ENCODE measurements around the genes SOX2 and DCUN1D1.

DNA sequence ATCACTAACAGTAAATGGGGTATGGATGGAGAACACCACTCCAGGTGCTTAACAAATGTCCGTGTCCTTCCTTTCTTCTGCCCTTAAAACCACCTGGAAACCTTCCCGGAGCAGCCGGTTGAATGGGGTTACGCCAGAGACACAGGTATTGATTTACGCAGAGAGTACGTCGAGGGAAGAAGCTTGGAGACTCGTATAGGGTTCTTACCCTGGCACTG, 415 bp upstream of the TTC14 start:
- PRO-cap: no peak

DNA sequence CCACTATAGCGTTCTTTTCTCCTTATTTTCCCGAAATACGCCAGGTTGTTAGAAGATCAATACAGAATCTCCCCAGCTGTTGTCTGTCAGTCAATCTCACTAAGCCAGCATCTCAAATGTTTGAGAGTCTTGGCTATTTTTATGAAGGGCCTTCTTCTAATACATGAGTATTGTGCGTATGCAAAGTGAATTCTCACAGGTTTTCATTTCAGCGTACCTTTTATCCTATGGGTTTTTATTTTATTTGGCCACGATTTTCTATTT, 1.1 kb downstream of the FXR1 start:
- PRO-cap: no peak

DNA sequence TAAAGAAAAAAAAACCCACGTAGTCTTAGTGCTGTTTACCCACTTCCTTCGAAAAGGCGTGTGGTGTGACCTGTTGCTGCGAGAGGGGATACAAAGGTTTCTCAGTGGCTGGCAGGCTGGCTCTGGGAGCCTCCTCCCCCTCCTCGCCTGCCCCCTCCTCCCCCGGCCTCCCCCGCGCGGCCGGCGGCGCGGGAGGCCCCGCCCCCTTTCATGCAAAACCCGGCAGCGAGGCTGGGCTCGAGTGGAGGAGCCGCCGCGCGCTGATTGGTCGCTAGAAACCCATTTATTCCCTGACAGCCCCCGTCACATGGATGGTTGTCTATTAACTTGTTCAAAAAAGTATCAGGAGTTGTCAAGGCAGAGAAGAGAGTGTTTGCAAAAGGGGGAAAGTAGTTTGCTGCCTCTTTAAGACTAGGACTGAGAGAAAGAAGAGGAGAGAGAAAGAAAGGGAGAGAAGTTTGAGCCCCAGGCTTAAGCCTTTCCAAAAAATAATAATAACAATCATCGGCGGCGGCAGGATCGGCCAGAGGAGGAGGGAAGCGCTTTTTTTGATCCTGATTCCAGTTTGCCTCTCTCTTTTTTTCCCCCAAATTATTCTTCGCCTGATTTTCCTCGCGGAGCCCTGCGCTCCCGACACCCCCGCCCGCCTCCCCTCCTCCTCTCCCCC, at the start of gene SOX2:
Gene SOX2 (plus strand): TSS at position 311 of the 667 bp plus-strand sequence.
- PRO-cap: bidirectional peak, plus-strand start at position 360 of the sequence, minus-strand start at position 90 of the sequence

DNA sequence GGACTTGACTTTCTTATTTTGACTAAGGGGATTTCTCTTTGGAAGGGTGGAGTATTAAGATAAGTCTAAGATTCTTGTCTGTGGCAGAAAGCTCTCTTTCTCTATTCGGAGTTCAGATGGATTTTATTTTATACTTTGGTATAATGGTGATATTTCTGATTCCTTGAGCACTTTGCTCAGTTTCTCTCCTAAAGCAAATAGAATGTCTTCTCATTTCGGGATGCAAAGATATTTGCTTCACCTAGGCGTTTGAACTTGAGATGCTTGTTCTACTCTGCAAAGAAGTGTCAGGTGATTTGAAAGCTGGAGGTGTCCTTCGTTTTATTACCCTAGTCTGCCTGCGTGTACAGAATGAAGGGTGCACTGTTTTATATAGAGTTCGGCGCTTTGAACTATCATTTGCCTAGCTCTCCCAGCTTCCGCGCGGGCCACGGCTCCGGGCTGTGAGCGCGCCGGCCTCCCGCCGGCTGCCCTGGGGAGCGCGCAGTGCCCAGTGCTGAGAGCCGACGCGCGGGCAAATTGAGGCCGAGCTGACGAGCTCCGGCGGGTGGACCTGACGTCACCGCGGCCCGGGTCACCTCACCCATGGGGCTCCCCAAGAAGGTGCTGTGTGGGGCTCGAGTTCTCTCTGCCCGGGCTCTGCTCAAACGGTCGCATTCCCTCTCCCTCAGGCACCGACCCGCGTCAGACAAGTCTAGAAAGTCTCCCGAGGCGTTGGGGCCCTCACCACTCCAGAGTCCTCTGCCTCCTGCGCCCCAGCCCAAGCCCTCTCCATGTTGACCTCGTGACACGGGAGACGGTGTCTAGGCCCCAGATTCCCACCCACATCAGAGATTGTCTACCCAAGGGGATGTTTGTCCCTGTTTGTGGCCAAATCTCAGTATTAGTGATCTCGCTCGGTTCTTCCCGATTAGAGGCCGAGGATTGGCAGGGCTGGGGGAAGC, 7.5 kb downstream of the SOX2 start:
- PRO-cap: unidirectional peak, plus-strand start at position 399 of the sequence

DNA sequence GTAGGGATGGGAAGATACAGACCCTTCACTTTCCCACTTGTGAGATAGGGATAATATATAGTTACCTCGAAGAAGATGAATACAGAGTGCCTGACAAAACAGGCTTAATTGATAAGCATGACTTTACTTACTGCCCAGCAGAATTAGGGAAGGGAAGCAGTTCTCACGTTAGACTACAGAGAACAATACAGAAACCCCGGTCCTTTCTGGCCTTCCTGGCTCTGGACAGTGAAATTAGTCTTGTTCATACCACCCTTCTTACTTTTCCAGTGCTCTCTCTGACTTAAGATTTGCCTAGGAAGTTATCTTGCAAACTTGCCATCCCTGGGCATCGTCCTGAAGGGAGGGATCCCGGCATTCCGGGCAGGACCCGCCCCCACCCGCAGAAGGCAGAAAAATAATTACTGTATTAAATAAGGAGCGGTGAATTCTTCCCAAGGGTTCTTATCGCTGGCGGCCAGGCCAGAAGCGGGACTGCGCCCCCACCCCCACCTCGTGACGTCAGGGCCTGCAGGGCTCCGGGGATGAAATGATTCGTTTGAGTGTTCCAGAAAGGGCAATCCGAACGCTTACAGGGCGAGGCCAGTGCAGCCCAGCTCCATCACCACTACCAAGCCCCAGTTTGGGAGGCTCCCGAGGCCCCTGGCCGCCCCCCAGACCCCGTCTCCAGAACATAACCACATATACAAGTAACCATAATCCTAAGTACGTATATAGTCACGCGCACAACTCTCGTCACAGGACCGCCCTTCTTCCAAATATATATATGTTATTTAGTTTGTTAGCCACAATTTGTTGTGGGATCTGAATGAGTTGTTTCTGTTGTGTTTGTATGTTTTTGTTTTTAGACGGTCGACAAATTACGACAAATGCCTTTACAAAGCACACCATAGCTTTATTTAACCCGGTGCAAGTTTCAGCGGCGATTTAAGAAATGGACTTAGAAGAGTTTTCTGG, 8.5 kb downstream of the SOX2 start:
- PRO-cap: bidirectional peak, plus-strand start at position 559 of the sequence, minus-strand start at position 384 of the sequence

GRCh38 chr3:182364647-182365529, 428.4 kb upstream of the ATP11B start:
- PRO-cap: no peak

DNA sequence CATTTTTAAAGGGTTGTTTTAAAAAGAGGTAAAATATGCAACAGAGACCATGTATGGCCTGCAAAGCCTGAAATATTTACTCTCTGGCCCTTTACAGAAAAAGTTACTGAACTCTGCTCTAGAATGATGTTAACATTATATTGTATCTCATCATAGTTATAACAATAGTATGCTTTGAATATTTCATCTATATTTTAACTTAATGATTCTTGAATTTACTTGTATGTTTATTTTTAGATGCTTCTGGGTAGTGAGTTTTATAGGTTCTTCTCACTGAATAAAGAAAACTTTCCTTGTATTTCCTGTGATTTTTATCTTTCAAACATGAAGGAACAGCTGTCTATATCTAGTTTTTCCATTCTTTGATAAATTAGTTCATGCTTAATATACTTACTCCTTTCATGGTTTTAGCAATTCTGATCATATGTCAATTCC, 74.6 kb downstream of the ATP11B start:
- PRO-cap: no peak

- PRO-cap: bidirectional peak, plus-strand start at chr3:182980597, minus-strand start at chr3:182980538; bidirectional peak, plus-strand start at chr3:182980851, minus-strand start at chr3:182980808
Measured at GRCh38 chr3:182980186-182981152, at the start of gene DCUN1D1. Gene DCUN1D1, minus strand, starts transcription at chr3:182980538.

DNA sequence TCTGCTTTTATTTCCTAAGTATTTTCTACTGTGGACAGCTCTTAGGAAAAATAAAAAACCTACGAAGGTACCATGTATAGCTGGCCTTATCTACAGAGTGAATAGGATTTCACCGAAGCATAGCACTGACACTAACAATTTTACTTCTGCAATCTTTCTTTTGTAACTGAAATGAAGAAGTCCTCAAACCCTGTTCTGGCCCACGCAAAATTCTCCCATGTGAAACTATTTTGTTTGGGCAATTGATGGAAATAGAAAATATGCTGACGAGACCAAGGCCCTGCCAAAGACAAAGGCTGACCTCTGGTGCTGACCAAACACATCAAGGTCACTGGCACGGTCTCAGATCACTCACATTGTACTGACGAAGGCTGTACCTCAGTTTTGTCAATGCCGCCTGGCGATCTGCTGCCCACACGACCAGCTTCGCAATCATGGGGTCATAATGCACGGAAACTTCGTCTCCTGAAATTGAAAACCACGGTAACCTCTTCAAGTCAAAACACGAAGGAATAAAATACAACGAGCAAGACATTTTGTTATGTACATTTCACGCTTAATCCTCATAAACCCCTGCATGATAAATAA, 58.4 kb upstream of the DCUN1D1 start:
- PRO-cap: no peak

DNA sequence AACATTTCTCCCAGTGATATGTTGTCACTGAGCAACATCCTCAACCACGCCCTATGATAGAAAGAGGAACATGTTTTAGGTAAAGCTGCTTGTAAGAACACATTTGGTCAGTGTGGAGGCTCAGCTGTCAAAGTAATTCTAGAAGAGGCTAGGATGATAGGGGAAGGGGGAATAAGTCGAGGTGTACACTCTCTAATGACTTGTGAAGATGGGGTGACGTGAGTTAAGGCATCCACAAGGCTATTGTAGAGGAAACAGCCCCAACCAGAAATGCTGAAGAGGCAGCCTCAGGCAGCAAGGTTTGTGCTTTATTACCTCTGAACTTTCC, 42.6 kb upstream of the B3GNT5 start:
- PRO-cap: no peak

GRCh38 chr3:183254551-183255158, 1.6 kb downstream of the B3GNT5 start:
- PRO-cap: bidirectional peak, plus-strand start at chr3:183254825, minus-strand start at chr3:183254590; unidirectional peak, minus-strand start at chr3:183254864

DNA sequence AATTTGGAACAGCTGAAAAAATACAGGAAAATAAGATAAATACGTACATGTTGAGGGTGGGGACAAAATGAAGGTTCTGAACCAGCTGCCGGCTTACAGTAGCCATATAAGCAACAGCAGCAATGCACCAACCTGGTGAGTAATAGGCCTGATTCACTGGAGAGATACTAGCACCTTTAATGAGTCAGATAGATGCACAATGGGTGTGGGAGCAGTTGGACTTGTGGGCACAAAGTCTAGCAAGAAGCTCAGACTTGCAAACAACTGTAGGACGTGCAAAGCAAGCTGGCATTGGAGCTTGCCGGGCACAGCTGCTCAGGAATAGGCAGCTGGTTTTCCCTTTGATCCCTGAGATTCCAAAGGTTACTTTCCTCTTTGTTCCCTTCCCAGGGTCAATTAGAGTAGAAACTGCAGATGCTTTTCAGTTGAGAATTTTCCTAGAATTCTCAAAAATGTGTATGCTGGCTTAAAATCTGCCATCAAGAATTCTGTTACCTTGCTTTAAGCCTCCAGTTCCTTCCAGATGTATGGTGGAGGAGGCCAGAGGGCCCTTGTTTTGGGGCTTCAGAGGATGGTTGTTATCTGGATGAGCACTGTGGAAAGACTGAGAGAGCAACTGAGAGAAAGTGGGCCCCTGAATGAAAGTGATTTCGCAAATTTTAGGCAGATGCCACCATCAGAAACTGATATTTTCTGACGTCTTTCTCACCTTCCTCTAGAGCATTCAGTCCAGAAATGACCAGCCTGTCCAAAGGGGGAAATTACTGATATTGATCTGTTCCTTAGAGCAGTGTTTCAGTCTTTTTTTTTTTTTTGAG, 13.1 kb downstream of the B3GNT5 start:
- PRO-cap: no peak

GRCh38 chr3:183269358-183270469, 16.7 kb downstream of the B3GNT5 start:
- PRO-cap: no peak

DNA sequence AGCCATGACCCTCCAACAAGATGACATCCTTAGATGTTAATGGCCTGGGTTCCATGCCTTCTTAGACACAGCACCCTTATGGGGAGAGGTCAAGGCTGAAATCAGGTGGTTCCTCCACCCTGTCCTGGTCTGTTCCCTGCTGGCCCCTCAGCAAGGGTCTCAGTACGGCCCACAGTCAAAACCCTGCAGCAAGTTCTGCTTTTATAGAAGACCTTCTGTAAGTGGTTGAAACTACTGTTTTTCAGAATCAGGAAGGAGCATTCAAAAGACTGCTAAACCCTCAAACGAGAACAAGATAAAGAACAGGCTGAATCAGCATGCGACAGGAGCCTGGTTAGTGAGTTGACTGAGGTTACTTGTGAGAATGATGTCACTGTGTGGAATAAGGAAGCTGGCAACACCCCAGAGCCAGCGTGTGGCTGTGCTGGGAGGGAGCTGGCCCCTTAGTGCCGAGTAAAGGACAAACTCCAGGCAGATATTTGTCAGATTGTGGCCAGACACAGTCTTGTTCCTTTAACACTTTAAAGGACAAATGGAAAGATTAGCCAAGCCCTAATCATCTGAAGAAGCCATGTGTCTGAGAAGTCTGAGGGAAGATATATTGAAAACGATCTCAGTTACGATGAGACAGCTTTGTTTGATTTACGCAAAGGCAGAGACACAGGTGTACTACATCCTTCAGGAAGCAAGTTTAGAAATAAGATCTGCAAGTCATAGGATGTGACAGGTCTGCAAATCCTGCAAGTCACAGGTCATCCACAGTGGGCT, 53.9 kb downstream of the B3GNT5 start:
- PRO-cap: bidirectional peak, plus-strand start at position 405 of the sequence, minus-strand start at position 297 of the sequence

- PRO-cap: no peak
Measured at GRCh38 chr3:183315535-183316260, 62.6 kb downstream of the B3GNT5 start.

DNA sequence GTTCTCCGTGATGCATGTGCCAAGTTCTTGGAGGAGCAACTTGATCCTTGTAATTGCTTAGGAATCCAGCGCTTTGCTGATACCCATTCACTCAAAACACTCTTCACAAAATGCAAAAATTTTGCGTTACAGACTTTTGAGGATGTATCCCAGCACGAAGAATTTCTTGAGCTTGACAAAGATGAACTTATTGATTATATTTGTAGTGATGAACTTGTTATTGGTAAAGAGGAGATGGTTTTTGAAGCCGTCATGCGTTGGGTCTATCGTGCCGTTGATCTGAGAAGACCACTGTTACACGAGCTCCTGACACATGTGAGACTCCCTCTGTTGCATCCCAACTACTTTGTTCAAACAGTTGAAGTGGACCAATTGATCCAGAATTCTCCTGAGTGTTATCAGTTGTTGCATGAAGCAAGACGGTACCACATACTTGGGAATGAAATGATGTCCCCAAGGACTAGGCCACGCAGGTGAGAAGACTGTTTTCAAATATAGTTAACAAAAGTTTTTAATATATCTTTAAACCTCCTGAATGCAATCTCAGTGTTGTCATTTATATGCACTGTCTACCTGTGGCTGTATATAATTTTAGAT, 15.5 kb downstream of the KLHL24 start:
- PRO-cap: no peak

DNA sequence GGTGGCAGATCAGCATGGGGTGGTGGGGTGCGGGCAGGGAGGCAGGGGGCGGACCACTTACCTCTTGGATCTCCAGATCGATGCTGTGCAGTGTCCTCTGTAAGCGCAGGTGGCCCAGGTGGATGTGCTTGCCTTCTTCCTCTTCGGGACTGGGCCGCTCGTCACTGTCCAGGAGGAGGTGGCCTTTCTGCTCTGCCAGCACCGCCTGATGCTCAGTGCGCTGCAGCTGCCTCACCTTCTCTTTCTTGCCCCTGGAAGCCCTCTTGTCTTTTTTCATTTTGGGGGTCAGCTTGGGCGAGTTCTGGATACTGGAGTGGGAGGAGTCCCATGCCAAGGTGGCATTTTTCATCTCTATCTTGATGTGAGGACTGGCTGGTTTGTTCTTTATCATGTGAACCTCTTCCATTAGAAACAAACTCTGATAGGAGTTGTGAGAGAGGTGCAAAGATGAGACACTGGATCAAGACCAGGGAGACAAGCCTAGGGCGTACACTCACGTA, 46.1 kb downstream of the ABCC5 start:
- PRO-cap: no peak

GRCh38 chr3:184081430-184081771, 15.5 kb upstream of the HTR3E start:
- PRO-cap: no peak

DNA sequence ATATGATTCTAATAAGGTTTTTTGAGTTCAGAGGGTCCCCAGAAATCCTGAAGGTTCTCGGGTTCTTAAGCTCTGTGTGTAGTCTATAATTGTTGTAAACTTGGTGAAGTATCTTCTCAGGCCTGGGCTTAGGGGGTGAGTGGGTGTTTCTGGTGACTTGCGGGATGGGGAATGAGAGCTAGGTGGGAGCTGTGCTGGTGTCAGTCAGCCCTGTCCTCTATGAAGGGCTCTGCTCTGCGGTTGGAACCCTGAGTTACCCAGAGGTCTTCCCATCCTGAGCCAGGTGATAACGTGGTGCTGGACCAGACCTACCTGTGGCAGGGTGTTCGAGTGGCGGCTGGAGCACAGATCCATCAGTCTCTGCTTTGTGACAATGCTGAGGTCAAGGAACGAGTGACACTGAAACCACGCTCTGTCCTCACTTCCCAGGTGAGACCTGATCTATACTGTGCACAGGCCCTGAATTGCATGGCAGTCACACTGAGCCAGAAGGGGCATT, 6.5 kb downstream of the EIF2B5 start:
- PRO-cap: no peak

DNA sequence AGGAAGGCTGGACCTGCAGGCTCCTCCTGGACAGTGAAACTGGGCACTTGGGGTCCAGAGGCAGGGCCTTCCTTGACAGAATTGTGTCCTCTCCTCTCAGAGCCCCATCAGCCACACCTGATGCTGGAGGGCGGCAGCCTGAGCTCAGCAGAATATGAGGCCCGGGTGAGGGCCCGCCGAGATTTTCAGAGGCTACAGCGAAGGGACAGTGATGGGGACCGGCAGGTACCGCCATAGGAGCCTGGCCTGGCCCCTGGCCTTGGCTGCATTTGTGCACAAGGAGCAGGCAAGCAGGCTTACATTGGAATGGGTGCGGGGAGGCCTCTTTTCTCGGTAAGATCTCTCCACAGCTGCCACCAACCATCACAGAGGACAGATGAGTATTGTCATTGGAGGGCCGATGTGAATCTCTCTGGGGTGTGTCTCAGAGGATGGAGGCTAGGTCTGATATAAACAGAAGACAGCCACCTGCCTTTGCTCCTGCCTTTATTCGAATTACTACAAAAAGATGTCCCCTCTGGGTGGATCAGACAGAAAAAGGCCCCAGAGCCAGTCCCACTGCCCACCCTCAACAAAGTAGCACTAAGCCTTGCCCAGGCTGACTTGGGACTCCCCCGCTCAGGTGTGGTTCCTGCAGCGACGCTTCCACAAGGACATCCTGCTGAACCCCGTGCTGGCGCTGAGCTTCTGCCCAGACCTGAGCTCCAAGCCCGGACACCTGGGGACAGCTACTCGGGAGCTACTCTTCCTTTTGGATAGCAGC, 5.3 kb downstream of the VWA5B2 start:
- PRO-cap: no peak

Measured in bronchus (tissue), 1 donor.